ENCODE measurements around the gene TMEM186.

- PRO-cap: no peak
Observed at GRCh38 chr16:5080657-5081558, 9.3 kb downstream of the ALG1 start.

- PRO-cap: no peak
Observed at GRCh38 chr16:5098412-5098856, 839 bp upstream of the EEF2KMT start.

DNA sequence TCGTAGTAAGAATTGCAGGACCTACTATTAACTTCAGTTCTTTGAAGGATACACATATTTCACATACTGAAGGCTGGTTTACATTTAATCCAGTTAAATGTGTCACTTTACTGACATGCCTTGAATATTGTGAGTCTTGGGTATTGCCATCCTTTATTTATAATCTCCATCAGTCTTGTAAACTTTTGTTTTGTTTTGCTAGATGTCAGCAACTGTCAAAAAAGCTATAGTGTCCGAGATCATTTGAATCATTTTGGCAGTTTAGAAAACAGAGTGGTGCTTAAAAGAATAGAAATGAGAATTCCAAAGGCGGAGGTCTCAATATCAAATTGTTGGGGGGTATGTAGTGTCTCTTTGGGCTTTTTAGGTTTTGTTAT, 529.2 kb downstream of the RBFOX1 start:
- PRO-cap: no peak

GRCh38 chr16:7303541-7304590, 1285.0 kb downstream of the RBFOX1 start:
- PRO-cap: no peak

DNA sequence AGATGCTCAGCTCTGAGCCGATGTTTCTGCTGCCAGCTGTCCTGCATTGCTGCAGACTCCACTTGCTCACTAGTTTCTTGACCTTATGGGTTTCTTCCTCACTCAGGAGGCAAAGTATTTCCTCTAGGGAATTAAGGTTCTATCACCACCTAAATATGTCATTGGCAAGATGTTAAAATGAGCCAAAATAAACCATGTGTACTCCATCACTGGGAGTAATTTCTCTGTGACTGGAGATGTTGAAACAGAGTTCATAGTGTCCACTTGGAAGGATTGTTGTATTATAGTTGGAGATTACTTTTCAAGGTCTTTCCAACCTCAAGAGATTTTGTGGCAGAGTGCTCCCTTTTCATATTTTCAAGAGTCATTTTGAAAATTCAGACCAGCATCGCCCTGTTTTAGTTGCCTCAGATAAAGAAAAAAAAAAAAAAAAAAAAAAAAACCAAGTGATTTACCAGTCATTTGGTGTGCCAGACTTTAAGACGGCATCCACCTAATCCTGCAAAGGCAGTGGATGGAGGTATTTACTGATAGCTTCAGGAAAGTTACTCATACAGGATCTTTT, 1255.1 kb downstream of the TMEM114 start:
- PRO-cap: no peak

DNA sequence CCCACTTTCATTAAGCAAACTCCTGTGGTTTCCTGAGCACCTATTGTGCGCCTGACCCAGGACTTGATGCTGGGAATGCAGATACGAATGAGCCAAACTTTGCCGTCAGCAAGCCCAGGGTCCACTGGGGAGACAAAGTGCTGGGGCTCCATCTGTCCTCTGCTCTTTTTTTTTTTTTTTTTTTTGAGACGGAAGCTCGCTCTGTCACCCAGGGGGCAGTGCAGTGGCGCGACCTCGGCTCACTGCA, 4.7 kb downstream of the METTL22 start:
- PRO-cap: no peak

DNA sequence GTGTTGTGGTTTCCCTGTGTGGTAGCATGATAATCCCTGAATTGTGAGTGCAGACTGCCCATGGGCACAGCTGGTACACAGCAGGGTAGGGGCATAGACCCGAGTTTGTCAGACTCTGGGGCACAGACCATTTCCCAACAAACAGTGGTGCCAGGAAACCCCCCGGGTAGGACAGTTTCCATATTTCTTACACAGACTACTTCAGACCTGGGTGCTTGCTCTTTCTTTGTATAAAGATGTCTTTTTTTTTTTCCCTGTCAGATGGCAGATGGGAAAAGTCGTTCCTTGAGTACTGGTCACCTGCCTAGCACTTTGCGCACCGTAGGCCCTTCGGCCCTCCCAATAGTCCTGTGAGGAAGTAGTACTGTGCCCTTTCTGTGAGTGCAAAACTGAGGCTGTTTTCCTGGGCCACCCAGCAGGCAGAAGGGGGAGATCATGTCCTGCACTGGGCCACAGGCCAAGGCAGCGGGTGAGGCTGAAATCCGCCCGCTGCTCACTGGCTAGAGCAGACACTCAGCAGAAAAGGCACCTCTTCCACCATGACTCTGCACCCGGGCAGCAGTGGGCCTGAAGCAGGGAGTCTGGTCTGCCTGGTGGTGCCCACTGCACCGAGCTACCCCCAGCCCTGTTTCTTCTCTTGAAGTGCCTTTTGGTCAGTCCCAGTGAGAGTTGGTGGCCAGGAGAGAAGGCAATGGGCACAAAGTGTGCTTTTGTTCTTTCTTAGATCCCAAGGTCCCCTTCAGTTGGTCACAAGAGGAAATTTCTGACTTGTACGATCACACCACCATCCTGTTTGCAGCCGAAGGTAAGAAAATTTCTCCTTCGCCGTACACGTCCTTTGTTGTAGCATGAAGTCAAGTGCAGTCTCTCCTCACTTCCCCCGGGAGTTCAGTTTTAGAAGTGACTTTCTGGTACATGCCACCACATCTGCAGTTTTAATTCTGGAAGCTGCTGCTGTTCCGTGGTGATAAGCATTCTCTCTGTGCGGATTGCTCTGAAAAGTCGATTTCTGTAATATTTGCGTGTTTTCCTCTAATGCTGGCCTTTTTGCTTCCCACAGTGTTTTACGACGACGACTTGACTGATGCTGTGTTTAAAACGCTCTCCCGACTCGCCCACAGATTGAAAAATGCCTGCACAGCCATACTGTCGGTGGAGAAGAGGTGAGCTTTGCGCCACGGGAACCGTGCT, 20.3 kb downstream of the METTL22 start:
- PRO-cap: no peak

DNA sequence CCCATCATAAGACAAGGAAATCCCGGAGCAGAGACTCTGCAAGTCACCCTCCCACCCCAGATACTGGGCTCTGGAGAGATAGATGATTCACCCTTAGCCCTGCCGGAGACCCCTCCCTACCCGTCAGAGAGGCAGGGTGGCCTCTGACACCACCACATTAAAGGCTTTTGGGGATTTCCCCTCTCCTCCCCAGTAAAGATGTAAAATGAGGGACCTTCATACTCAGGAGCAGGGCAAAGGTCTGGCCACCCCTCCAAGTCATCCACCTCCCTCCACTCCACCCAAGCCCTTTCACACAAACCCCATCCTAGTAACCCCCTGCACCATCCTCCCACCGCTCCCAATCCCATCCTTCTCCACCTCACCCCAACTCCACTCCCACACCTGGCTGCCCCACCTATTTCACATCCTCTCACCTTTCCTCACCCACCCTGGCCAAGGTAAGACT, 779 bp downstream of the ABAT start:
- PRO-cap: no peak

GRCh38 chr16:8681022-8681652, 6.7 kb downstream of the ABAT start:
- PRO-cap: no peak

GRCh38 chr16:8797160-8798011, at the start of gene TMEM186:
Gene TMEM186, minus strand, starts transcription at chr16:8797639.
- PRO-cap: bidirectional peak, plus-strand start at chr16:8797859, minus-strand start at chr16:8797639

DNA sequence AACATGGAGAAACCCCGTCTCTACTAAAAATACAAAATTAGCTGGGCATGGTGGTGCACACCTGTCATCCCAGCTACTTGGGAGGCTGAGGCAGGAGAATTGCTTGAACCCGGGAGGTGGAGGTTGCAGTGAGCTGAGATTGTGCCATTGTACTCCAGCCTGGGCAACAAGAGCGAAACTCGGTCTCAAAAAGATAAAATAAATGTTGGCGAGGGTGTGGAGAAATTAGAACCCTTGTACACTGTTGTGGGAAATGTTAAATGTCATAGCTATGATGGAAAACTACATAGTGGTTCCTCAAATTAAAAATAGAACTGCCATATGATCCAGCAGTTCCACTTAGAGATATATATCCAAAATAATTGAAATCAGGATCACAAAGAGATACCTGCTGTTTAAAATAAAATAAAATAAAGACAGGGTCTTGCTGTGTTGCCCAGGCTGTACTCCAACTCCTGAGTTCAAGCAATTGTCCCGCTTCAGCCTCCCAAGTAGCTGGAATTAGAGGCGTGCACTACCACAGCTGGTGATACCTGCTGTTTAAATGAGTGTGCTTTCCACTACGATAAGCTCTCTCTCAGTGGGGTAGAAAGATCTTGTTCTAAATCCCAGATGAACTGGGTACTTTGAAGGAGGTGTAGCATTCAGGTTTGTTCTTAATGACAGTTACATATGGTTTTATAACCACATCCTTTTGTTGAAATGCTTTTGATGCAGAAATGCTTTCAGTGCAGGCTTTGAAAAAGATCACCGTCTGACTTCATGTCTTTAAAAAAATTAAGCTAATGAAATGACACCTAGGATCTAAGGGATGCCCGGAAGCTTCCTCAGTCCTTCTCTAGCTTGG, 19.1 kb downstream of the PMM2 start:
- PRO-cap: no peak

- PRO-cap: unidirectional peak, plus-strand start at chr16:8866592; unidirectional peak, plus-strand start at chr16:8866839
Observed at GRCh38 chr16:8865989-8867046, 2.5 kb downstream of the CARHSP1 start.

DNA sequence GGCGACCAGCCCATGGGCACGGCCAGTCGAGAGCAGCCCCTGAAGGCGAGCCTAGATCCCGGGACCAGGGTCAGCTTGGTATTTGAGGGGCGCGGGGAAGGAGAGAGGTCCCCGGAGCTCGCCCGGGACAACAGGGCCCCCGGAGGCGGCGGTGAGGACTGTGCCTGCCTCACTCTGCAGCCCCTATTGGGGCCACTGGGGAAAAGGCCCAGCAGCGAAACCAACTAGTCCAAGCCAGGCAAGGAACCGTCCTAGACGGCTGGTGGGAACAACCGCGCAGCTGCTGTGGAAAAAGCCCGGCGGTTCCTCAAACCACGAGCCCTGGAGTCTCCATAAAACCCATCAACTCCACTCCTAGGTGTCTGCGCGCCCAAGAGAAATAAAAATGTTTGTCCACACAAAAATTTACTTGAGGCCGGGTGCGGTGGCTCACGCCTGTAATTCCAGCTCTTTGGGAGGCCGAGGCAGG, 864 bp upstream of the CARHSP1 start:
- PRO-cap: no peak

GRCh38 chr16:8890060-8890876, 8.1 kb downstream of the LITAFD start:
- PRO-cap: no peak

DNA sequence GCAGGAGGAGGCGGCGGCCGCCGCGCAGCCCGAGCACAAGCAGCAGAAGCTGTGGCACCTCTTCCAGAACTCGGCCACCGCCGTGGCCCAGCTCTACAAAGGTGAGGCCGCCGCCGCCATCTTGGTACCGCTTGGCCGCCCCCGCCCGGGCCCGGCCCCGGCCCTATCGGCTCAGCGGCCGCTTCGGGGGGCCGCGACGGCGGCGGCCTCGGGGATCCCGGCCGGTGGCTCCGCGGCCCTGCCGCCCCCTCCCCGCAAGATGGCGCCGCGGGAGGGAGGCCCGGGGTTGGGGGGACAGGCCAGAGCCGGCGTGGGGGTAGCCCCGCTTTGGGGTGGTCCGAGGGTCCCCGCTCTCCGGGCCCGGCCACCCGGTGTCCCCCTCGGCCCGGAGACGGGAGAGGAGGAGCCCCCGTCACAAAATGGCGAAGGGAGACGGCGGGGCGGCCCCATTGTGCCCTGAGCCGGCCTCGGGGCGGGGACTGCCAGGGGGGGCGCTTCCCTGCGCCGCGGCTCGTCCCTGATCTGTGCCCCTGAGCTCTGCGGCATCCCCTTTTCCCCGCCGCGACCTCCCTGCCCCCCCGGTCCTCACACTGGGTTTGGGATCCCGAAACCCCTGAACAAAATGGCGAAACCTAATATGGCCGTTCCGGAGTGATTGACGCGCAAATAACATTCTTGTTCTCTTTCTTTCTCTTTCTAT, 876 bp downstream of the HAPSTR1 start:
- PRO-cap: bidirectional peak, plus-strand start at position 174 of the sequence, minus-strand start at position 103 of the sequence; bidirectional peak, plus-strand start at position 511 of the sequence, minus-strand start at position 526 of the sequence

- PRO-cap: no peak
Observed at GRCh38 chr16:9093840-9094227, 2.4 kb downstream of the HAPSTR1 start.

GRCh38 chr16:9122618-9123301, 31.3 kb downstream of the HAPSTR1 start:
- PRO-cap: no peak

GRCh38 chr16:9123302-9124485, 32.2 kb downstream of the HAPSTR1 start:
- PRO-cap: unidirectional peak, minus-strand start at chr16:9124076

- PRO-cap: no peak
Observed at GRCh38 chr16:9302225-9302603, 210.8 kb downstream of the HAPSTR1 start.

GRCh38 chr16:10114350-10115020, 67.7 kb downstream of the GRIN2A start:
- PRO-cap: no peak